ENCODE data around the gene CORT.

GRCh38 chr1:9399823-9400311 is 107.2 kb downstream of the SPSB1 start:
- RAMPAGE, total RNA: no peak

DNA sequence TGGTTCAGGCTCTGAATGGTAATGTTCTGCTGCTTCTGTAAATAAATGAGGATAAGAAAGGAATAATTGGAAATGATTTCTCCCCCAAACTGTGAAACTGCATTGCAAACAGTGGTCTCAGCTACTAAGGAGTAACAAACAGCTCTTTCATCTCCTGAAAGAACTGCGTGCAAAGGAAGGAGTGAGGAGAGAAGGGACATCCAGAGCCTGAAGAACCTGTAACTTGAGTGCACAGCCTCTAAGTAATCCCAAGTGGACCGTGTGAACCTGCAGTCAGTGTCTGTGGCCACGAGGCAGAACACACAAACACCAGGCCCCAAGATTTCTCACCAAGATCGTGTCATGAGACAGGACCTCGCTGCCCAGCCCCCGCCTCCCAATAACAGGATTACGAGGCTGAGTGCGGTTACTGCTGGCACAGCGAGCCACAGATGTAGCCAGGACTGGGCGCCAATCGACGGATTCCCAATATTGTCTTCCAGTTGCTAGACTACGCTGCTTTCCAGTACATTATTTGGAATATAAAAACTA is 101.4 kb upstream of the SLC25A33 start:
- RAMPAGE, total RNA: no peak

DNA sequence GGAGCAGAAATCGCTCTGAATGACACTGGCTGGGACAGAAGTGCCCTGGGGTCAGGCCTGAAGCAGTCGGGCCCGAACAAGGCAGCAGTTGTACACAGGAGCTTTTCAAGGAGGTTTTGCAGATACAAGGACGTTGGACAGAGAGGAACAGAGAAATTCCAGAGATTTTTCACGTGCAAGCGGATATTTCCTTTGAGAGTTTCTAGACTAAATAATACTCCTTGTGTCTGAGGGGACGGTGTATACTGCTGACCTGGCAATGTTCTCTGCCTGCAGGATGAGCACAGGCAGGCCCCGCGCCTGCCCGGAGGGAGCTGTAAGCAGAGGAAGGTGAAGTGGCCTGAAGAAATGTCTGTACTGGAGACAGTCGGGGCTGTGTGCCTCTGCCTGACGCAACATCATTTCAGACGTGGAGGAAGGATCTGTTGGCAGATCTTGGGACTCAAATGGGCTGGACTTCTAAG is 95.3 kb upstream of the SLC25A33 start:
- RAMPAGE, total RNA: no peak

GRCh38 chr1:9556027-9556370 is 16.7 kb downstream of the SLC25A33 start:
- RAMPAGE, total RNA: no peak

- RAMPAGE, total RNA: no peak
Observed at GRCh38 chr1:9558594-9559155, 19.4 kb downstream of the SLC25A33 start.

DNA sequence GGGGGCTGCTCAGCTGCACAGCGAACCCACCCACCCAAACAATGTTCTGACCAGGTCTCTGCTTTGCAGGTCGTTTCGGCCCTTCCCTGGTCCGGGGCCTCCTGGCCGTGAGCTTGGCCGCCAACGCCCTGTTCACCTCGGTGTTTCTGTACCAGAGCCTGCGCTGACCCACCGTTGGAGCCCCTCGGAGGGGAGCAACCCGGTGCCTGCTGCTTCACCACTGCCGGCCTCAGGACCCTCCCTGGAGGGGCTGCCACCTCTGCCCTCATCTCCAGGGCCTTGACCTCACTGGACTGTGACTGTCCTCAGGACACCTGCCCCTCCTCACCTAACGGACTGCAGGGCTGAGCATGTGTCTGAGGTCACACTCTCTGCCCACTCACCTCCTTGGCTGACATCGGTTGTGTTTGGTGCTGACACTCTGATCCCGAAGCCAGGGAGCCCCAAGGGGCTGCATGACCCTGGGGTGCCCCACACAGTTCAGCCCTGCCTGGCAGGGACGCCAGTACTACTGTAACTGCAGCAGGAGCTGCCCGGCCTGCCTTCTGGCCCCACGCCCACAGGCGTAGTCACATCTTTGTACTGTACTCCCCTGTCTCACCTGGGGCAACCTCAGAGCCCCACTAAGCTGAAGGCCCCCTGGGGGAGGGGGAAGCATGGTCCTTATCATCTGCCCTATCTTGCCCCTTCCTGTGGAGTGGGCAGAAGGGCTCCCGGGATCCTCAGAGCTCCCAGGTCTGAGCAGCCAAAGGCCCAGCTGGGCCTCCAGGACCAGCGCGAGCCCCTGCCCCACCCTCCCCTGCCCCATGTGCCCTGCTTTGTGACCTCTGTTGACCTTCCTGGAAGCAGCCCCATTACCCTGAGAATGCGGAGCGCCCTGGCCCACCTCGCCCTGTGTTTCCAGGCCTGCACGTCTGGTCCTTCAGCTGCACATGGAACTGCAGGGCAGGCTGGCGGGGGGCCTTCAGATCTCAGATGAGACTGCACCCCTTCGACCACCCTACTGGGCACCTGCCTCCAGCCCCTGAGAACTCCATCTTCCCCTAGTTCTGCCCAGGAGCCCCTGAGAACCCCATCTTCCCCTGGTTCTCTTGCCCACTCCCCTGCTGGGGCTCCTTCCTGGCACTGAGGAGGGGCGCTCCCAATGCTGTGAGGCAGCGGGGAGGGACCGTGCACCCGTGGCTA is 24.6 kb downstream of the TMEM201 start:
- RAMPAGE, total RNA: no peak

DNA sequence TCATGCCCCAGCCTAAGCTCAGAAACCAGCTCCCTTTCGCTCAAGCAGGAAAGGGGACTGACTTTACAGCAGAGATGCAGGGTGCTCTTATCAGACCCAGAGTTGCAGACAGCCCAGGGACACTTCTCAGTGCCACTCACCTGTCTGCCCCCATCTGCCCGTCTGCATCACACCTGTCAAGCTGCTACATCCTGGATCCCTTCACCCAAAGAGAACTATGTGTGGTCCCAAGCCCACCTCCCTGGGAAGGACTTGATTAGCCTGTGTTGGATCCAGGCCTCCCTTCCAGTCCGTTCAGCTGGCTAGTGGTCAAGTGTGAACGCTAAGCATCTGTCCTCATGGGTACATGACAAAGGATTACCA is 20.6 kb upstream of the PIK3CD start:
- RAMPAGE, total RNA: no peak

DNA sequence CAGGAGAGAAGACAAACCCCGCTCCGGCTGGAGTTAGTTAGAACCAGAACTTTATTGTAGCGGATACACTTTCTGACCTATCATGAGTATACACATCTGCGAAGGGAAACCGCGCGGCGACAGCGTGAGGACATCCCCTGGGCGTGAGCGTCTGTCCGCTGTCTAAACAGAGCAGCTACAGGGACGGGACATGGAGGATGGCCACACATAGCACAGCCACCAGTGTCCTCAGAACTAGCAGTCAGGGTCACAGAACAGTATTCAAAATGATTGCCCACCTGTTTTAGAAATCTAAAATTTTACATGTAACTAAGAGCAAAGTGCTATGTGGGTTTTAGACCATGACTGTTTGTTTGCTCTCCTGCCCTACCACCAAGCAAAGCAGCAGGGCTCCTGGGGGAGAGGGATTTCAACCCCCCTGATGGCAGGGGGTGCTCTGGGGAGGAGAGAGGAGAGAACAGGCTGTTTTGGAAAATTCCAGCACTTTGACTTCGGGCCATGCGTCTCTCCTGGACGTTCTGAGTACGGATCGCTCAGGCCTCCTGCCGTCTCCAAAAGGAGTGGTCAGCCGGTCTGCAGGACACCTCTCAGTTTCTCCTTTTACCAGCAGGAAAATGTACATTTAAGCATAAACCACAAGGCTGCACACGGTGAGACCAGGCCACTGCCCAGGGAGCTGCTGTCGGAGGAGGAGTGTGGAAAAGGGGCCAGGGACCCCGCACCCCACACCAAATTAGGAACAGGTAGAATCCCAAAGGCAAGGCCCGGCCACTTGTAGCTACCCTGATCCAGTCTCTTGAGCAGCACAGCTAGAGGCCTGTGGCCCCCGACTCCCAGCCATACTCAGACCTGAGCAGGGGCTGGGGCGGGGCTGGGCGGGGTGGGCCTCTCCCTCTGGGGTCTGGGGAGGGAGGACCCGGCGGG is 77.7 kb downstream of the PIK3CD start:
- RAMPAGE, total RNA: no peak

DNA sequence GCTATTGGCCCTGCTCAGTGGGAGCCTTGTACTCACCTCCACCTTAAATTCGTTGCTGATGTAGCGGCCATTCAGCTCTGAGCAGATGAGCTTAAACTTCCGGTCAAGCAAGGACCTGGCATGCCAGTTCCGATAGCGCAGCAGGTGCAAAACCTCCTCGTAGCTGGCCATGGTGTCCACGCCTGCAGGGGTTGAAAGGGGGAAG is 81.7 kb downstream of the PIK3CD start:
- RAMPAGE, total RNA: no peak

GRCh38 chr1:9825051-9826210 is 1.7 kb upstream of the CLSTN1 start:
- RAMPAGE, total RNA: no peak

DNA sequence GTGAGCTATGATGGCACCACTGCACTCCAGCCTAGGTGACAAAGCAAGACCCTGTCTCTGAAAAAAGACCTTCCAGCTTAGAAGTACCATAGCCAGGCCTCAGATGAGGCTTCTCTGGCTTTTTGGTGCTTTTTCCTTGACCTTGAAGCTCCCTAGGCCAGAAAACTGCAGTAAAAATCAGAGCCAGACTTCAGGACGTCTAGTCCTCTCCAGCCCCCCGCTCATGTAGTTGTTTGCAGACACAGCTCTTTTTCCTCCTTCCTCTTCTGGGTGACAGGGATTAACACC is 9.7 kb upstream of the CLSTN1 start:
- RAMPAGE, total RNA: no peak

DNA sequence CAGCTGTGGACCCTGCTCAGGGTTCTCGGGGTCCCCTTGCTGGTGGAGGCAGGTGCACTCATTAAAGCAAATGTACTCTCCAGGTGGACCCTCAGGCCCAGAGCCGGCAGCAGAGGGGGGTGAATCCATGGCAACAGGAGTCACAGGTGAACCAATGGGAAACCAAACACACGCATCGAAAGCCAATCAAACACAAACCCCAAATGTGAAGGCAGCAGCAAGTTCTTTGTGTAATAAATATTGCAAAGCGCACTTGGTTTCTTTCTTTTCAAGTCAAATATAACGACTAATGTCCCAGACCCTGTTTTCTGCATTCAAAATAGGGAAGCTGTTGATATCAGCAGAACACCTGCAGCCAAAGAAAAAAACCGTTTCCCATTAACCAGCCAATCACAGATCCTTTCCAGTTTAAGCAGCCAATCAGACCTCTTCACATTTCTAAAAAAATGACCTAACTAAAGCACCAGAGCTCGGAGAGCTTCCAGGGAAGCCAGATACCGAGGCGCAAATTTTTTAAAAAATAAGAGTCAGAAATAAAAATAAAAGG is 26.2 kb upstream of the CLSTN1 start:
- RAMPAGE, total RNA: no peak

- RAMPAGE, total RNA: no peak
Observed at GRCh38 chr1:9873329-9874410, 36.4 kb downstream of the CTNNBIP1 start.

DNA sequence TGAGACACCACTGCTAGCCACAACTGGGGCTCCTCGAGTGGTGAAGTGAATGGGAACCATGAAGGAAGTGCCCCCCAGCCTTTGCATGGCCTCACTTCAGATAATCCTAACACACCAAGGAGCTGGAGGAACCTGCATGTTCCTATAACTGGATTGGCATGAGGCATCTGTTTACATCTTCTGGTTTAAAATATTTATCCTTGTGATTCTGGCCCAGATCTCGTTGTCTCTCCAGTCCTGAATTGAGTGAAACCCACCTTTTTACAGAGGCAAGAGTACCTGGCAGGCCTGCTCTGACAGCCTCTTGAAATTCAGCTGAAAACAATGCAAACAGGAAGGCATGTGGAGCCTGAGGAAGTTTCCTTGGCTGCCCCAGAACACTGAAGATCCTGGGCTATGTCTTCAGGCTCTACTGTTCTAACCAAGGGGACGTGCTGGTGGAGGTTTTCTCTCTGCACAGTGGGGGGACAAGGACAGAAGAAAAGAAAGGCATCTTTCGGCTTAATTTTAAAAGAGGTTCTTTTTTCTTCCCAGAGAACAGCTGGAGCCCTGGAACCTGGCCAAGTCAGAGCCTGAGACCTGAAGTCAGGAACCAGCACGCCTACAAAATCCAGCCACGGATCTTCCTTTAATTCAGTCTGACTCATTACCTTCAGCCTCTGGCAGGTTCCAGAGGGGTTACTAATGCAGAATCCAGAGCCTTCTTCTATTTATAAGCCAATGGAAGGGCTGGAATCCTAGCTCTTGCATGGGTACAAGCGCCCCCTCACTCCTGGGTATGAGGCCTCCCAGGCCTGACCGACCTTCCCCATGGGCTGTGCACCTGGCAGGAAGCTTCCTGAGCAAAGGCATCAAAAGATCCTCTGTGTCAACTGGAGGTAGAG is 19.9 kb downstream of the CTNNBIP1 start:
- RAMPAGE, total RNA: no peak

DNA sequence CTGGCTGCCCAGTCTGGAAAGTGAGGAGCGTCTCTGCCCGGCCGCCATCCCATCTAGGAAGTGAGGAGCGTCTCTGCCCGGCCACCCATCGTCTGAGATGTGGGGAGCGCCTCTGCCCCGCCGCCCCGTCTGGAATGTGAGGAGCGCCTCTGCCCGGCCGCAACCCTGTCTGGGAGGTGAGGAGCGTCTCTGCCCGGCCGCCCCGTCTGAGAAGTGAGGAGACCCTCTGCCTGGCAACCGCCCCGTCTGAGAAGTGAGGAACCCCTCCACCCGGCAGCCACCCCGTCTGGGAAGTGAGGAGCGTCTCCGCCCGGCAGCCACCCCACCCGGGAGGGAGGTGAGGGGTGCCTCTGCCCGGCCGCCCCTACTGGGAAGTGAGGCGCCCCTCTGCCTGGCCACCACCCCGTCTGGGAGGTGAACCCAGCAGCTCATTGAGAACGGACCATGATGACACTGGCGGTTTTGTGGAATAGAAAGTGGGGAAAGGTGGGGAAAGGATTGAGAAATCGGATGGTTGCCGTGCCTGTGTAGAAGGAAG is 3.9 kb upstream of the UBE4B start:
- RAMPAGE, total RNA: no peak

DNA sequence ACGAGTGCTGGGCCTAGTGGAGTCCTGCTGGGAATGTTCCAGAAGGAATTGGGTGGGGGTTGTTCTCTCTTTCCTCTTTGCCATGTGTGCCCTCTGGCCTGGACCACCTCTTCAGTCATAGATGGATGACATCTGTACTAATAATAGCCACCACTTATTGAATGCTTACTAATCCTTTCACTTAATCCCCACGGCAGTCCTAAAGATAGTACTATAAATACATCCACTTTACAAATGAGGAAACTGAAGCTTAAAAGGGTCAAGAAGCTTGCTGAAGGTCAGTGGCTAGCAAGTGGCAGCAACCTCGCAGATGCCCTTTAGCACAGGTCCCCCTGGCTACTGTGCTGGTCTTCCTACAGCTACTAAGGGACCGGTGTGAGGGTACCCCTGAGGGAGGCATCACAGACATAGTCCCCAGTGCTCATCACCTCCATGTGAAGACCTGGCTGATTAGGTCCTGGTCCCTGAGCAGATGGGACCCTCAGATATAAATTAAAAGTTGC is 55.2 kb upstream of the KIF1B start:
- RAMPAGE, total RNA: no peak

DNA sequence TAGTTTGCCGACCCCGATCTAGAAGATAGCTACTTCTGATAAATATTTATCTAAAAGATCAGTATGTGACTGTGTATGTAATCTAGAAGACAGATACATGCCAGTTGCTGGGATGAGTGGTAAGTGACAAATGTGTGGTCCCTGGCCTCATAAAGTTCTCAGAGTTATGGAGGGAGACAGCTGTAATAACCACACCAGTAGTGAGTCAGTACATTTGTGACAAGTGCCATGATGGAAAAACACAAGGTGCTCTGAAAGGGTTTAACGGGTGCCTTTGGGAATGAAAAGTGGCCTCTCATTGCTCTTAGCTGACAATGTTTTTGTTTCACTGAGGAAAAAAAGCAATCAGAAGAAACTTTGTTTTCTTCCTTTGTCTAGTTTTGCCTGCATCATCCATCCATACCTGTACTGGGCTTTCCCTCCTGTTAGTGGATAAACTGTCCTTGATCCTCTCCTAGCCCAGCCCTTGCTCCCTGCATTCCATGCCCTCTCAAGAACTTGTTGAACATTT is 88.2 kb upstream of the PGD start:
- RAMPAGE, total RNA: no peak

- RAMPAGE, total RNA: no peak
Observed at GRCh38 chr1:10376682-10377096, 22.2 kb upstream of the PGD start.

GRCh38 chr1:10388214-10388657 is 10.6 kb upstream of the PGD start:
- RAMPAGE, total RNA: no peak

GRCh38 chr1:10449761-10450432 is at the start of gene CORT:
Gene CORT (plus strand): TSS chr1:10450031.
- RAMPAGE, total RNA: no peak